Right lobe of liver (tissue), 4 donors: ENCODE results near the genes ADAM22 and TEX47.

DNA sequence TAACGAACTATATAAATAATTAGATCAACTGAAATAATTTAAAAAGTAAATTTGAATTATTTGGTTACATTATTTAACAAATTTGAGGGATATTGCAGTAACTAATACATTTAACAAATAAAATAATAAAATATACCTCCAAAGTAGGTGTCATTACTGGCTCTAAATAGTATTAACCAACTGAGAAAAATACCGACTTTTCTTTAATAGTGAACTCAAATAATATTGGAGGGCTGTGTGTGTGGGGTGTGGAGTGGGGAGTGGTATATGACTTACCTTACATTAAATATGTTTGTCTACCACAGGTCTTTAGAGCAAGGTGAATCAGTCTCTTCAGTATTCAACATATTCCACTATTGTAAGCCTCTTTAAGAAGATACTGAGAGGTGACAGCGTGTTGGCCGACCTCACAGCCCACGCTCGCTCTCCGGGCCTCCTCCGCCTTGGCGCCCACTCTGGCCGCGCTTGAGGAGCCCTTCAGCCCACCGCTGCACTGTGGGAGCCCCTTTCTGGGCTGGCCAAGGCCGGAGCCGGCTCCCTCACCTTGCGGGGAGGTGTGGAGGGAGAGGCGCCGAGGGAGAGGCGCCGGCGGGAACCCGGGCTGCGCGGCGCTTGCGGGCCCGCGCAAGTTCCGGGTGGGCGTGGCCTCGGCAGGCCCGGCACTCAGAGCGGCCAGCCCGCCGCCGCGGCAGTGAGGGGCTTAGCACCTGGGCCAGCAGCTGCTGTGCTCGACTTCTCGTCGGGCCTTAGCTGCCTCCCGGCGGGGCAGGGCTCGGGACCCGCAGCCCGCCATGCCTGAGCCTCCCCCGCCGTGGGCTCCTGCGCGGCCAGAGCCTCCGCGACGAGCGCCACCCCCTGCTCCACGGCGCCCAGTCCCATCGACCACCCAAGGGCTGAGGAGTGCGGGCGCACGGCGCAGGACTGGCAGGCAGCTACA, 306.6 kb downstream of the SEMA3D start:
- PRO-cap, 4 experiments = no peak in any of the 4 experiments
- RAMPAGE, long total RNA, 2 experiments = no peak in any of the 2 experiments

DNA sequence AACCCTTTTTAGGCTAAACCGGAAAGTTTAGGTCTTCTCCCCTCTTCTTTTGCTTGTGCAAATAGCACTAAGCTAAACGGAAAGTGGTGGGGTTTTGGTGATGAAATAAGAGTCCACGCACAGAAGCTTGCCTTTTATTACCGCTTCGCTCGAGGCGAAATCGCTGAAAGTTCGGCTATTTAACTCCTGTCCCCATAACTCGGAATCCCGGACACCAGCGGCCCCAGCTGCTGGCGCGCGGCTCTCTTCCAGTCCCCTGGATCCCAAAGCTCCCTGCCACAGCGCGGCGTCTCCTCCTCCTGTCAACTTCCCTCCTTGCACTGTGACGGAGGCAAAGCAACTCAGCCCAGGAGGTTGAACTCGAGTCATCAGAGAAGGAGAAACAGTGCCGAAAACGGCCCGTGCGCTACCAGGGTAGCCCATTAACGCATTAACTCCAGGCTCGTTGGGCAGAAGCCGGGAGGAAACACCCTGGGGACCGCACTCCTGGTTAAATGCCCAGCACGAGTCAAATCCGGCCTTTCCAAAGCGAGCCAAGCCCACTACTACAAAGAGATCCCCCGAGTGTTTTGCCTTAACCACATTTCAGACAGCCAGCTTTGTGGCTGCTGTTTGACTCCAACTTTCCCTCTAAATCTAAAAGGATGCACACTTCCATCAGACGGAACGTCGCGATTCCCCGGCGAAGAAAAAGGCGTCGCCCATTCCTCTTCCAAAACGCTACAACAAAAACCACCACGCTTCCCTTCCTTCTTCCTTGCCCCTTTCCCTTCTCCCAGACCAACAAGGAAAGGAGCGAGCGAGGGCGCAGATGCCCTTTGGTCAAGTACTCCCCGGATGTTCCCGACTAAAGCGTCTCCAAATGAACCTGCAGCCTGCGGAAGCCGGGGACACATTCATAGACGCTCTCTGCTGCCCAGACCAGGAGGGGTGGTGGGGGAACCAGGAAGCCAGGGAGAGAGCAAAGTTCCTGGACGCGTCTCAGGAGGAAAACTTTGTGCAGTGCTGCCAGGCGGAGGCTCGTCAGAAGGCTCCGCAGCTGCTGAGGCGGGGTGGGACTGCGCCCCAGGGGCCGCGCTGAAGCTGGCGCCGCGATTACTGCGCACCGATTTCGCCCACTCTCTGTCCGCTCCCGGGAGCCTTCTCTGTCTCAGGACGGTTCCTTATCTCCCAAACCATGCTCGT, 1.1 kb downstream of the SEMA3D start:
- PRO-cap, 4 experiments = peak in 2 of 4 experiments; most common plus-strand start position 368 of the sequence (in 2); most common minus-strand start position 243 of the sequence (in 1)
- RAMPAGE, long total RNA, 2 experiments = no peak in any of the 2 experiments

- PRO-cap, 4 experiments = no peak in any of the 4 experiments
- RAMPAGE, long total RNA, 2 experiments = no peak in any of the 2 experiments
Measured at GRCh38 chr7:87056297-87056674, 3.2 kb downstream of the ELAPOR2 start.

DNA sequence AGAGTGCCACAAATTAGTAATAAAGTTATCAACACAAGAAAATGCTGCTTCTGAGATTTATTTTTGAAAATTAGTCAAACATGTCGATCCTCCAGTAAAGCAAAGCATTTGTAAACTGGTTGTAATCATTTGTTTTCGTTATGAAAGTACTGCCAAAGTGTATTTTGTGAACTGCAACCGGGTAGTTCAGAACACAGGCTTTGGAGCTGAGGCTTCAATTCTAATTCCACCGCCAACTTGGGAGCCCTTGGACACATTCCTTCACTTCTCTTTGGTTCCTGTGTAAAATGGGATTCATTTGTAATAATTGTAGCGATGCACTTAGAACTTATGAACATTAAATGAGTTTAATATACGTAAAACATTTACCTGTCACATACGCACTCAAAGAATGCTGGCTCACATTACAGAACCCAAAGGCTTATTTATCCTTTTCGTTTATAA, 850 bp upstream of the DMTF1 start:
- PRO-cap, 4 experiments = no peak in any of the 4 experiments
- RAMPAGE, long total RNA, 2 experiments = no peak in any of the 2 experiments

DNA sequence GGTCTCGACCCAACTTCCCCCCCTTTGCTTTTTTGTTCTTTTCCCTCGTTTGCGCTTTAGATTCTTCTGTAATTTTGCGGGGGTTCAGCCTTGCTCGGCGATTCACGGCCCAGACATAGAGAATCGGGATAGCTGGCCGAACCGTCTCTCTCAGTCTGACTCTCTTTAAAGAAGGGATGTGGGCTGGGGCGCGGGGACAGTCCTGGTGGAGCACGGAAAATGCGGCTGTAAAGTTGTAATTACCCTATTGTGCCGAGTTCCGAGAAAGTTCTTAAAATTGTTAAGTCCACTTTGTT, 768 bp downstream of the DMTF1 start:
- PRO-cap, 4 experiments = peak in 4 of 4 experiments; most common plus-strand start position 196 of the sequence (in 2); most common minus-strand start position 167 of the sequence (in 4)
- RAMPAGE, long total RNA, 2 experiments = no peak in any of the 2 experiments

DNA sequence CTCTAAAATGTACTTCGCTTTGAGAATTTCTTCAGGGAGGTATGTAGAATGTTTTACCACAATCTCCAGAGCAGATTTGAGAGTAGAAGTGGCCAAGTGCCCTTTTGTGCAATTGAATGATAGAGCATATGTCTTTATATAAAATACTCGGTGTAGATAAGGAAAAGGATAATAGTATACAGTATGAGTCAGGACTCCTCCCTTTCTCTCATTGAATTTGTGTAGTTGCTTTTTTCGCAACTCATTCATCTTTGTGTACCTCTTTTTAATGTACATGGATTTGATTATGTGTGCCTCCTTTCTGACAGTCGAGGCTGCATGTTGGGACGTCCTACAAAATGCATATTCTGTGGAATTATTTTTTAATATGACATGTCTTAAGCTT, 1.1 kb downstream of the DMTF1 start:
- PRO-cap, 4 experiments = peak in 1 of 4 experiments; most common minus-strand start position 118 of the sequence (in 1)
- RAMPAGE, long total RNA, 2 experiments = no peak in any of the 2 experiments

GRCh38 chr7:87216485-87217661, 2.7 kb downstream of the TMEM243 start:
- PRO-cap, 4 experiments = no peak in any of the 4 experiments
- RAMPAGE, long total RNA, 2 experiments = no peak in any of the 2 experiments

DNA sequence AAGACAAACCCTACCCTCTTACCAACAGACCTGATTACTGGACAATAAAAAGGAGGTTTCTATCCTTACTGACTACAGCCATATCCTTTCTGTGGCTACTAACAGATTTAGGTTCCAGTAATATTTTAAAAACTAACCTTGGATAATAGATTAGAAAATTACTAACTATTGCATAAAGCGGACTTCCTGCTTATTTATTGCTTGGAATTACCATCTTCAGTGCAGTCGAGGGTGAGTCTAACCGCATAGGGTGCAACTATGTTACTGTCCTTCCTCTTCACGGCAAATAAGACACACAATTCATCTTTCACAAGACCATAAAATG, 2.2 kb downstream of the SLC25A40 start:
- PRO-cap, 4 experiments = peak in 1 of 4 experiments; most common plus-strand start position 222 of the sequence (in 1)
- RAMPAGE, long total RNA, 2 experiments = no peak in any of the 2 experiments

GRCh38 chr7:87933902-87934629, at the start of gene ADAM22:
TSS of gene ADAM22 (plus strand) at chr7:87934251.
- PRO-cap, 4 experiments = peak in 4 of 4 experiments; most common plus-strand start chr7:87934304 (in 3); most common minus-strand start chr7:87934188 (in 4)
- RAMPAGE, long total RNA, 2 experiments = no peak in any of the 2 experiments

DNA sequence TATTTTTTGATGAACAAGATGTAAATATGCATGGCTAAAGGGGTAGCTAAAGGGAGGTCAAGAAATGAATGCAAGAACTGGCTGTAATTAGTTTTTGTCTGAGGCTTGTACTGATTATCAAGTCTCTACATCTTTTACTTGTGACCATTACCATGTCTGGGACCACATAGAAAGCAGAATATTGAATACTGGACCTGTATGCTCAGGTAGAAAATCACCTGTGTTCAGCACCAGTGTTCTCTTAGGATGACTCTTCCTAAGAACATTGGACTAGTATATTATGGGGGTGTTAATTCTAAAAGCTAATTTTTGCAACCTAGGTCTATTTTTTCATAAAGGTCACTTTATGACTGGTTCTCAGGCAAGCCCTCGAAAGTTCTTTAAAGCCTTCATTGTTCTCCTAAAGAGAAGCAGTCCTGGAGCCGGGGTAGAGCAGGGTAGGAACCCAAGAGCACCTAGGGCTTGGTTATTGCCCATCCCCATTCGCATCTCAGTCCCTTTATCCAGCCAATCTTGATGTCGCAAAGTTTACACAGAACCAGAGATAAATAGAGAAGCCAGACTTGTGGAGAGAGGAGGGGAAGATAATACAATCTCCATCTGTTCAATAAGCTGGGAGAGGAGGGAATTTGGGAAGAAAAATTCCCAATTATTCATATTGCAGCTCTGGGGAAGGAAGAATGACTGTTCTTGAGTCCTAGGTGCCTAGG, 6.2 kb upstream of the SRI start:
- PRO-cap, 4 experiments = no peak in any of the 4 experiments
- RAMPAGE, long total RNA, 2 experiments = no peak in any of the 2 experiments

GRCh38 chr7:88229245-88229482, 9.3 kb upstream of the SRI start:
- PRO-cap, 4 experiments = no peak in any of the 4 experiments
- RAMPAGE, long total RNA, 2 experiments = no peak in any of the 2 experiments

GRCh38 chr7:88792443-88792642, 3.2 kb downstream of the TEX47 start:
- PRO-cap, 4 experiments = peak in 3 of 4 experiments; most common minus-strand start chr7:88792510 (in 2)
- RAMPAGE, long total RNA, 2 experiments = no peak in any of the 2 experiments

GRCh38 chr7:88795563-88795828, at the start of gene TEX47:
TSS of gene TEX47 (minus strand) at chr7:88795737.
- PRO-cap, 4 experiments = no peak in any of the 4 experiments
- RAMPAGE, long total RNA, 2 experiments = no peak in any of the 2 experiments

DNA sequence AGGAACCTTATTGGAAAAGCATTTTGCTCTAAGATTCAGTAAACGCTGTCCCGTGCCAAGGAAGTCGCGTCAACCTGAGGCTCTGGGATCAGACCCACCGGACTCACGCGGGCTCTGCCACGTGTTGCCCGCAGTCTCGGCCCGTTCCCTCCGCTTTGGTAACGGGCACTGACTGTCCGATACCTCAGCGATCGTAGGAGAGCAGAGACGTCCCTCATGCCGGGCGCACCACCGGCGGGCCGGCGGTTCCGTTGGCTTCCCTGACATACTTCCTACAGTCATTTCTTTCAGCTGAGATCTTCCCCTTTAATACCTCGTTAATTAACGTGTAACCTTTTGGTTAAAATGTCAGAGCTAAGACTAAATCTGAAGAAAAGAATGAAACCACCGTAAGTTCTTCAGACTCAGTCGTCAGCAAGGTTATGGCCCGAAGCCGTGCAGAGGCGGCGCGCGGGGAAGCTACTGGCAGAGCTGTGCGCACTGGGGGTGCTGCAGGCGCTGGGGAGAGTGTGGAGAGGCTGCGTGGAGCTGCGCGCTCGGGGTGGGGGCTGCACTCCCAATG, 35.7 kb upstream of the STEAP1 start:
- PRO-cap, 4 experiments = no peak in any of the 4 experiments
- RAMPAGE, long total RNA, 2 experiments = no peak in any of the 2 experiments

GRCh38 chr7:90210404-90210833, 1.1 kb upstream of the STEAP2 start:
- PRO-cap, 4 experiments = no peak in any of the 4 experiments
- RAMPAGE, long total RNA, 2 experiments = no peak in any of the 2 experiments

DNA sequence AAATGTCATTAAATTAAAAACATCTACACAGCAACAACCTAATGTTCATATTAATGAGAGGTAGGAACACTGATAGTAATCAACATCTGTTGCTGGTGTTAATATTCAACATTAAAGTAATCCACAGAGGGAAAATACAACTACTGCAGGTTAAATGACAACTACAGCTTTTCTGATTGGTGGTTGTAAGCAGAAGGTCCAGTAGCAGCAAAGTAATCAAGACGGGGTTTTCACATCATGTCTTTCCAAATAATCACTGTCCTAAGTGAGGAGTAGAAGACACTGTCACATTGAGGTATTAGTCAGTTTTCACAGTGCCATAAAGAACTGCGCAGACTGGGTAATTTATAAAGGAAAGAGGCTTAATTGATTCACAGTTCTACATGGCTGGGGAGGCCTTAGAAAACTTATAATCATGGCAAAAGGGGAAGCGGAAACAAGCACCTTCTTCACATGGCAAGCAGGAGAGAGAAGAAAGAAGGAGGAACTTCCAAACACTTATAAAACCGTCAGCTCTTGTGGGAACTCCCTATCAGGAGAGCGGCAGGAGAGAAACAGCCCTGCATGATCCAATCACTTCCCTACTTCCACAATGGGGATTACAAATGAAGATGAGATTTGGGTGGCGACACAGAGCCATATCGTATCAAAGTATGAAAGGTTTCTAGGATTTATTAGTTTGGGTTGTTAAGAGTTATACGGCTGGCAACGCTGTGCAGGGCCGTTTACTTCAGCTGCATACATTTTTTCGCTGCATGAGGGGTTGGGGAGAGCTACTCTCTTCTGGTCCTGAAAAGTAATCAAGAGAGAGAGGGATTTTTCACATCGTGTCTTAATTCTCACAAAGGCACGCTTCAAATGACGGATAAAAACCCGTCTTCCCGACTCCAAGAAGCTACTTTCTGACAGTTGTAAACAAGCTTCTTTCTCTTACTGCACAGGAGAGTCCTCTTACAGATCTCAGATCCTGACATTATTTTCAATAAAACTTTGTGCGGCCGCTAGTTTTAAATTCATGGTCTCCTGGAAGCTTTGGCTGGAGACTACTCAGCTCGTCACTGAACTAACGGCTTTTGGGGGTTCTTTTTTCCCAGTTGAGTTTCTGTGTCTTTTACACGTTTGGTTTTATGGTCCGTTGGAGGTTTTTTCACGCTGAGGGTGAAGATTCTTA, 912 bp upstream of the GTPBP10 start:
- PRO-cap, 4 experiments = peak in 4 of 4 experiments; most common plus-strand start position 604 of the sequence (in 4); most common minus-strand start position 518 of the sequence (in 1)
- RAMPAGE, long total RNA, 2 experiments = no peak in any of the 2 experiments

GRCh38 chr7:90461303-90461890, 8.0 kb upstream of the PTTG1IP2 start:
- PRO-cap, 4 experiments = no peak in any of the 4 experiments
- RAMPAGE, long total RNA, 2 experiments = no peak in any of the 2 experiments

DNA sequence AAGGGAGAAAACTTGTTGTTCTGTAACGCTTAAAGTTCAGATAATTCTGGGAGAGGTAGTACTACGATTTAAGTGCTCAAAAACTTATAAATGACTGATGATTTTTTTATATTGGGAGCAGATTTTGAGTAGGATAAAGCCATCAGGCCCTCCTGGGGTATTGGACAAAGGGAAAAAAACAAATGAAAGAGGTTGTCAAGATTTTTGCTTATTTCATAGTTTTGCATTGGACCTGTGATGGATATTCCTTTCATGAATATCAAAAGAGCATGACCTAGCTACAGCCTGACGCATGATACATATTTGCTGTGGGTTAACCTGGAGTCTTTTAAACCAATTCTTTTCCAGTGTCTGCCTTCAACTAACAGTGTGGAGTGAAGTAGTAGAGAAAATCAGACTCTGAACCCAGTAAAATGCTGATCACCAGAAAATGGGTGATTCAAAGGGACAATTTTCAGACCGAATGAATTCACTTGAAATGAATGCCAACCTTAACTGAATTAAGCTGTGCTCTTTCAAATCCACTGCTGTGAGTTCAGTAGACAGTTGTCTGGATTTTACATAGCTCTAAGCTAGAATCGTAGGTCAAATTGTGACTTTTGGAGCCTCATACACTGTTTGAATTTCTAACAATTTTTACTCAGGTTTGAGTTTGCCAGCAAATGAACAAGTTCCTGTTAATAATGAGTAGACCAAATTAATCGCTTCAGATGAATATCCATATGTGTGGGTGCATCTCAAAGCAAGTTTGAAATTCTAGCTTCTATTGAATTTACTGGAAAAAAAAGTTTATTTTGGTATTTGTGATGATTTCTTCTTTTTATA, 123.0 kb downstream of the CDK14 start:
- PRO-cap, 4 experiments = peak in 1 of 4 experiments; most common plus-strand start position 270 of the sequence (in 1); most common minus-strand start position 531 of the sequence (in 1)
- RAMPAGE, long total RNA, 2 experiments = no peak in any of the 2 experiments

DNA sequence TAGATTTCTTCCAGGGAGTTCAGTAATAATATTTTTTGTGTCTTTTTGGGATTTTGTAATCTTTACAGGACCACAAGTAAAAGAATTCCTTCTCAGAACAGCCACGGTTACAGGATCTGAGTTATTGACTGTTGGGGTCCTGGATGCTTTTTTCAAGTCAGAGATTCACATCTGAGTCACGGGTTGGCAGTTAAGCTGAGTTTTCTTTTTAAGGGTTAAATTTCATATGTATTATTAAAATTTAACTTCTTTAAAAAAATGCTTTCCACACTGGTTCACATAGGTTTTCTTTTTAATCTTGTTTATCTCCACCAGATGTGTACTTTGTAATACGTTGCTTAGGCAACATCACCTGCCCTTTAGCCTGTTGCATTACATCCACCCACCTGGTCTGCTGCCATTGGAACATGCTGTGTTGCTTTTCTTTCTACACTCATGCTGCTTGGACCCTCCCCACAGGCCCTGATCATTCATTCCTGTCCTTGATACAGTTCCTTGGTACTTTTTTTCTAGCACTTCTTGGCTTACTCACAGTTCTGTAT, 124.7 kb downstream of the CDK14 start:
- PRO-cap, 4 experiments = peak in 4 of 4 experiments; most common plus-strand start position 432 of the sequence (in 3); most common minus-strand start position 294 of the sequence (in 3)
- RAMPAGE, long total RNA, 2 experiments = no peak in any of the 2 experiments

GRCh38 chr7:91941705-91941850, 916 bp downstream of the AKAP9 start:
- PRO-cap, 4 experiments = no peak in any of the 4 experiments
- RAMPAGE, long total RNA, 2 experiments = no peak in any of the 2 experiments